Mononuclear cell (primary cell): ENCODE data around the gene COMMD2.

DNA sequence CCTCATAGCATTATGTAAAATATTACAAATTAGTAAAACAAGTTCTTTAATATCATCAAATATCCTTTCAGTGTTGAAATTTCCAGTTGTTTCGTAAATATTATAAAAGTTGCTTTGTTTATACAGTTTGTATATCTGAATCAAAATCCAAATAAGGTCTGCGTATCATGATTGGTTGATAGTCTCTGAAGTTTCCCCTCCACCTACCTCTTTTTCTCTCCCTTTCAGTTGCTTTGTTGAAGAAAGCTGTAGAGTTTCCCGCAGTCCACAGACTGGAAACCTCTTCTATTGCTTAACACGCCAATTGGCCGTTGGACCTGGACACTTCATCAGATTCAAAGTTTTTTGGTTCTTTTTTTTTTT lies 14.4 kb upstream of the TM4SF1 start:
- RRBS, result no CpG with 5 or more reads among the region's 5 CpGs

DNA sequence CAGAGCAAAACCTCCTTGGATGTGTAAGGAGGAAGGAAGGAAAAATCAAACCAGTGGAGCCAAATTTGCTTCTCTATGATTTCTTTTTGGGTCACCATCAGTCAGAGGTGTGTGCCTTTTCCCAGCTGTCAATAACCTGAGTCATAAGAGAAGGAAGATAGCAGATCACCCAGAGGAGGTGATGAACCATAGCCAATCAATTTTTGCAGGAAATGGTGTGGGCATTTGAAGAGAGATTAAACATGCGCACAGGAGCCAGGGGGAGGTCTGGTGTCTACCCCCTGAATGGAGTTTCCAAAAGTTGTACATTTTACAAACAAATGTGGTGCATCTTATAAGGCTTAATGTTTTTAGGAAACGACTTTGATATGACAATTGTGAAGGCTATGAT lies 27.2 kb upstream of the TM4SF1 start:
- RRBS, result no CpG with 5 or more reads among the region's 2 CpGs

- RRBS, result no CpG with 5 or more reads among the region's 14 CpGs
Measured at GRCh38 chr3:149475043-149476148, 899 bp downstream of the TM4SF4 start.

DNA sequence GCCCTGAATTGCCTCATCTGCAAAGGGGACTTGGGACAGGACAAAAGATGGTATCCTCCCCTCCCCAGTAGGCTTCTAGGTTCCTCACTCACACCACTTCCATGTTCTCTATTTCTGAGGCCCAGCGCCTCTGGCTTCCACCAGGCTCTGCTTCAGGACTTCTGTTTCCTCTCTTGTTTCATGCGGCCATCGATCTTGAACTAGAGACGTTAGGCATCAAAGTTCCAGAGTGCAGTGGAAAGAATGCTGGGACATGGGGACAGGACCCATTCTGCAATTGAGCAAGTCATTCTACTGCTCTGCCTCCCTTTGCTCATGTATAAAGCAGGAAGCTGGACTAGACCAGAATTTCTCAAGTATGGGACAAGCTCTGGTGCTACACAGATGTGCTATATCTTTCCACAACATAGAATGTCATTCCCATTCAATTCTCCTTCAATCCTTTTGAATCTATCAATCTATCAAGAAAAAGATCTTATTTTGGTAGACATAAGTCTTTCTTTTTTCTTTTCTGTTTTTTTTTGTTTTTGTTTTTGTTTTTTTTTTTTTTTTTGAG lies 1.9 kb downstream of the TM4SF4 start:
- RRBS, result no CpG with 5 or more reads among the region's 4 CpGs

DNA sequence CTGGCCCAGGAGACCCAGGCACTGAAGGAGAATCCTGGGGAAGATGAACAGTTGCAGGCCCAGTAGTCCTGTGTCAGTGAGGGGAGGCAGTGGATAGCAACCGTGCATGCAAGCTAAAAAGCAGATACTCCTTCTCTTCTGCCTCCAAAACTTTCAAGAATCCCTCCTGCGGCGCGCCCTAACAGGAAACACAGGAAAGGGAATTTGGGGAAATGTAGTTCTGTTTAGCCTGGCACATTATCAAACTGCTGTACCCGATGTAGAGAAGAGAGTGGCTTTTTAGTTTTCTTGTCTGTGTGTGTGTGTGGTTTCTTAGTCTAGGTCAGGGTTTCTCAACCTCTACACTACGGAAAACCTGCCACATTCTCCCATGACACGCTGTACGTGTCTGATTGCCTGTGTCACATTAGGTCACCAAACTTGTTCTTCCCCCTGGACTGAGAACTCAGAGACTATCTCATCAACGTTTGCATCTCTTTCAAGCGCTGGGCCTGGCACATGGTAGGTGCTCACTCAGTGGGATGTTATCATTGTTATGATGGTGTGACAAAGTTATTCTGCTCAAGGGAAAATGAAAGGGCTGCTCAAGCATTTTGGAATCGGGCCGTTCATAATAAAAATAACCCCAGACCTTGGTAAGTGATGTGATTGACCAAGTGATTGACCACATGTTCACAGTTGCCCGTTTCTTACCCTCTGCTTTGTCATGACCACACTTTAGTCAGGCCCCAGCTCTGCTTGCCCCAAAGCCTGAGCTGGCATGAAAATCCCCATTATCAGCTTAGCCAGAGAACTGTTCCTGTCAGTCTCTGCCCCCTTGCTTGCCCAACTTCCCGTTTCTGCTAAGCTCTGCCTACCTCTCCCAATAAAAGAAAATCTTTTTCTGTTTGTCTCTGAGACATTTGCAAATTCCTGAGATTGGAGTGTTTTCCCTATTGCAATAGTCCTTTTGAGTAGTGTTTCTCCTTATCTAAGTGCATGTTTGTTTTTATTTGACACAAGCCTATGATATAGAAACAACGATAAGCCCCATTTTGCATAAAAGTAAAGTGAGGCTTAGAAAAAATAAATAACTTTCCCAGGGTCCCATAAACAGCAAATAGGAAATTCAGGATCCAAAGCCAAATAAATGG lies 33.3 kb downstream of the TM4SF4 start:
- RRBS, result no CpG with 5 or more reads among the region's 15 CpGs

DNA sequence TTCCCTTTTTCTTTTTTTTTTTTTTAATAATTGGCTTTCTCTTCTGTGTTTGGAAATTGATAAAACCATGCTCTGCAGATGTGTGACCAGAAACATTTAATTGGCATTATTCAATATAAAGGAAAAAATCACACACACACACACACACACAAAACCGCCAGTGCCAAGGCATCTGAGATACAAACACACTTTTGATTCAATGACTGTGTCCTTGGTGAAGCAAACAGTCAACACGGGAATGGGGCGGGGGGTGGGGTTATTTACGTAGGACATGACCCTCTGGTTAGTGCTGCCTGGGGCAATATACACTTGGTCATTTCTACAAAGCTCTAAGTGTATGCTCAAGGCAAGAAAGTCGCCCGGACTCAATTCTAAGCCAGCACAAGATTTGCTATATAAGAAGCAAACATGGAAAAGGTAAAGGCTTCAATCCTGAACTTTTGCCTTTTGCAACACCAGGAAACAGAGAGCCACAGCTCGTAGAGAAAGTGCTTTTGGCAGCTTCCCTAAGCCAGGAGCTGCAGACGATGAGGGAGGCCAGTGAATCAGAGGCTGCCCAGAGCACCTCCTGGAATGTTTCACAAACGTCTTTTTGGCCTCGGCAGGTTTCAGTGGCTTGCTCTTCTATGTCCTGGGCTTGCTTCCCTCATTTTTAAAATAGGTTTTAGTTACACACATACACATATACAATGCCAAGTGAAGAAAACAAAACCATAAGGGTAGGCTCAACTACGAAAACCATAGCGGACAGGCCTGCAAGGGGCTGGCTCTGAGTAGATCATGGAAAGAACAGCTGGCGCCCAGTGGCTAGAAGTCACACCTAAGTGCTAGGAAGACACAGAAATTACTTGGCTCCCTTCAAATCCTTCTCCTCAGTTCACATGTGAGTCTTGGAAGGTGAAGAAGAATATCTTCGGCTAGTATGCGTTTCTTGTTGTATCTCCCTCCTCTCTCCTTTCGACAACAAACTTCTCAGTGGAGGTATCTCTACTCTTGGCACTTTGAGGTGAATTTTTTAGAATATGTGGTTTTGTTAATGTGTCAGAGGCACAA lies 73.6 kb downstream of the TM4SF4 start:
- RRBS, result no CpG with 5 or more reads among the region's 16 CpGs

DNA sequence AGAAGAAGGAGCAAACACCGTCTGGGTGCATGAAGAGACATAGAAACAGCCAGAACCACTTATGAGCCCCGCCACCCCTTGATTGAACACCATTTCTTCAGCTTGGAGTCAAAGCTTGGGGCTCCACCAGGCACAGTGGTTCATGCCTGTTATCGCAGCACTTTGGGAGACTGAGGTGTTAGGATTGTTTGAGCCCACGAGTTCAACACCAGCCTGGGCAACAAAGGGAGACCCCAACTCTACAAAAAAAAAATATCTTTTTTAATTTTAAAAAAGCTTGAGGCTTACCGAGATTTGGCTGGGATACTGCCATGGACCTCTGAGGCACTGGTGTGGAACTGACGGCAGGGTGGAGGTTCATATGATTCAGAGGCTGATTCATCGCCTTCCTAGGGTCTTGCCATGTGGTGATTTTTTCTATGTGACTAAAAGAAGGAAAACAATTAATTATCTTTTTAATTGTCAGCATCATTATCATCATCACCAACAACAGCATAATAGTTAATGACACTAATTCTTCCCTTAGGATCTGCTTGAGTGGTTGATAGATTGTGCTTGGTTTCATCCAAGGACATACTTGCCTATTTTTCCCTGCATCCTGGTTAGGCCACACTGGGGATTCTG lies 85.1 kb downstream of the WWTR1 start:
- RRBS, result no CpG with 5 or more reads among the region's 7 CpGs

- RRBS, result no CpG with 5 or more reads among the region's 7 CpGs
Measured at GRCh38 chr3:149589215-149589871, 68.5 kb downstream of the WWTR1 start.

DNA sequence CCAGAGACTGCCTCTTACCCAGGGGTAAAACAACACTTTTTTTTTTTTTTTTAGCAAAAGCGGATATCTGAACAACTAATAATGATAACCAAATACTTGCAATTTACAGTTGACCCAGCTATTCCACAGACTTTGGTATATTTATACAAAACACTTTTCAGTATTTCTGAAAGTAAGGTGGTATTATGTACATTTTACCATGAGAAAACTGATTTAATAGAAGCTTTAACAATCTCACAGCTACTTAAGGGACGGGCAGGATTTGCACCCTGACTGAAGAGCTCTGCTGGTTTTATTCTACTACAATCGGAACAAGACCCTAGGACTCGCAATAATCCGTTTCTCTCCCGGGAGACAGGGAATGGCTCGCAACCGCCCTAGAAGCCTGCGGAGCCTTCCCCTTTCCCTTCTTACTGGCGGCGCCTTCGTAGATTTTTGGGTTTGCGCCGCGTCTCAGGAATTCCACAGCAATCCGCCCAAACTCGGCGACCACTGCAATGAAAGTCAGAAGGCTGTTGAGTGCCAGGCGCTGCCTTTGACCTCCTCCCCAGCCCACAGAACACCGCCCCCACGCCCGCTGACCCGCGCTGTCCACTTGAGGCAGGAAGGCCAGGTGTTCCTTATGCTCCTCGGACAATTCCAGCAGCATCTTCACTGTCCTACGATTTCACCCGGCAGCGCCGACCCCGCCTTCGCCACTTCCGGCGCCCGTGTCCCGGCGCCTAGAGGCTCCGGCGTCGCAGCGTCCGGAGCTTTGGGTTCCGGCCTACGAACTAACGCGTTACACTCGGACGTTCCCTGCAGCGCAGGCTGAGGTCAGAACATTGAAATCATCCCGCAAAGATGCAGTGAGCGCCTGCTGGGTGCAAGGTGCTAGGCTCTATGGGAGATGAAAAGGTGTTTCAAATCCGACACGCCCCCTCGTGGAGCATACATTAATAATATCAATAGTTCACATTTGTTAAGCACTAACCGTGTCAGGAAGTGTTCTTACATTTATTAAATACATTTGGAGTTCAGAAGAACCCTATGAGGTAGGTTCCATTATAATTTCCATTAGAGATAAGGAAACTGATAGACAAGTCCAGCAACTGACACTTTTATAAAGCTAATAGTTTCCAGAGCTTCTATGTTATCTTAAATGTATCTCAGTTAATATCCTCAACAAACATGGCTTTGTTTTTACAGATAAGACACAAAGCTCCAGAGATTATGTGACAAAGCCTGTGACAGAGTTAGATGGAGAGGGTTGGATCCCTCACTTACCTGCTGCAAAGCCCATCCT lies at the start of gene COMMD2:
COMMD2 (minus strand) TSS at position 694 of the 1,285 bp plus-strand sequence.
- RRBS, result no CpG with 5 or more reads among the region's 54 CpGs

DNA sequence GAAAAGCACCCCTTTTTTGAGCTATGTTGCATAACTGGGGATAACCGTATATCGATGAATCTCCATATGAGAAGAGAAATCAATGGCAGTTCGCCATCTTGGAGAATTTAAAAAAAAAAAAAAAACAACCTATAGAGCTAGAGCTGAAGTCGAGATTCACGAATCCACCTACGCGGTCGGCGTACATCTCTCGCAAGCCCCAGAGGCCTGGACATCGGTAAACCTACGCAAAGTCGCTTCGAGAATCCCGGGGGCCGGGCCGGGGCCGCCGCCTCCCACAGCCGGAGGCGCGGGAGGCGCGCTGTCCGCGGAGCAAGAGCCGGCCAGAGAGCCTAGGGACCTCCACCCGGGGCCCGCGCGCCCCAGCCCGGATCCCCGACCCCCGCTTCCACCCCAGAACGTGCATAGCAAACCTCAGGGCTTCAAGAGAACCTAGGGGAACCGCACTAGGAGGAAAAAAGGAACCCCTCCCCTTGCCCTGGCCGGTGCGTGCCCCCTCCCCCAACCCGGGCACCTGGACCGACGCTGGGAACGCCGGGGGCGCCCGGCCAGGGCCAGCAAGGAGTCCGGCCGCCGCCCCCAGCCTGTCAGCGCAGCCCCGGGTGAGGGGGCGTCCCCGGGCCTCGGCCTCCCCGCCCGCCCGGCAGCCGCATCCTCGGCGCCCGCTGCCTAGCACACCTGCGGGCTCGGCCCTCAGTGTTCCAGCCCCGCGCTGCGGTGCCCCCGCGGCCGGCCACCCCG lies 584 bp downstream of the PFN2 start:
- RRBS, result 1% methylated on average over 24 of the region's 69 CpGs

GRCh38 chr3:150369855-150370716 lies 38.0 kb upstream of the TSC22D2 start:
- RRBS, result no CpG with 5 or more reads among the region's 6 CpGs

- RRBS, result no CpG with 5 or more reads among the region's 2 CpGs
Measured at GRCh38 chr3:150372540-150373159, 35.4 kb upstream of the TSC22D2 start.

DNA sequence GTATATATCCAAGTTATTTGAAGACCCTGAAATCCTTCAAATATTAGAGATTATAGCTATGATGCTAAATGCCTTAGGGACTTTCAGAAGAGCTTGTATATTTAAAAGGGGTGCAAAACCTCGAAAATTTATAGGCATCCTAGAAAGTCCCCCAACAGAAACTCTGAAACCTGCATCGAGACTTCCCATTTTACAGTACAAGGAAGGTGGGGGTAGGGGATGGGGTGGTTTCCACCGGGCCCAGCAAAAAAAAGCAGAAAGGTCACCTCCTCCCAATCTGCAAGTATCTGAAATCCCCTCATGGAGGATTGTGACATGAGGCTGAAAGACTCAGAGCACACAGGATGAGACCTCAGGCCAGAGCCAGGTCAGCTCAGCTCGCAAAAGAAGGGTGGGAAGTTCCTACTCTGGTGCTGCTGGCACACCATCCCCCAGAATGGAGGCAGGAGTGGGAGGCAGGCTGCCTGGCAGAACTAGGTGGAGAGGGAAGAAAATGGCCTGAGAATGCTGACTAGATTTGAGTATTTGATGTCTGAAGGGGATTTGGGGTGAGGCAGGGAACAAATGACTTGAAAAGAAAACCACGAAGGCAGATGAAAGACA lies 22.7 kb upstream of the TSC22D2 start:
- RRBS, result no CpG with 5 or more reads among the region's 5 CpGs

DNA sequence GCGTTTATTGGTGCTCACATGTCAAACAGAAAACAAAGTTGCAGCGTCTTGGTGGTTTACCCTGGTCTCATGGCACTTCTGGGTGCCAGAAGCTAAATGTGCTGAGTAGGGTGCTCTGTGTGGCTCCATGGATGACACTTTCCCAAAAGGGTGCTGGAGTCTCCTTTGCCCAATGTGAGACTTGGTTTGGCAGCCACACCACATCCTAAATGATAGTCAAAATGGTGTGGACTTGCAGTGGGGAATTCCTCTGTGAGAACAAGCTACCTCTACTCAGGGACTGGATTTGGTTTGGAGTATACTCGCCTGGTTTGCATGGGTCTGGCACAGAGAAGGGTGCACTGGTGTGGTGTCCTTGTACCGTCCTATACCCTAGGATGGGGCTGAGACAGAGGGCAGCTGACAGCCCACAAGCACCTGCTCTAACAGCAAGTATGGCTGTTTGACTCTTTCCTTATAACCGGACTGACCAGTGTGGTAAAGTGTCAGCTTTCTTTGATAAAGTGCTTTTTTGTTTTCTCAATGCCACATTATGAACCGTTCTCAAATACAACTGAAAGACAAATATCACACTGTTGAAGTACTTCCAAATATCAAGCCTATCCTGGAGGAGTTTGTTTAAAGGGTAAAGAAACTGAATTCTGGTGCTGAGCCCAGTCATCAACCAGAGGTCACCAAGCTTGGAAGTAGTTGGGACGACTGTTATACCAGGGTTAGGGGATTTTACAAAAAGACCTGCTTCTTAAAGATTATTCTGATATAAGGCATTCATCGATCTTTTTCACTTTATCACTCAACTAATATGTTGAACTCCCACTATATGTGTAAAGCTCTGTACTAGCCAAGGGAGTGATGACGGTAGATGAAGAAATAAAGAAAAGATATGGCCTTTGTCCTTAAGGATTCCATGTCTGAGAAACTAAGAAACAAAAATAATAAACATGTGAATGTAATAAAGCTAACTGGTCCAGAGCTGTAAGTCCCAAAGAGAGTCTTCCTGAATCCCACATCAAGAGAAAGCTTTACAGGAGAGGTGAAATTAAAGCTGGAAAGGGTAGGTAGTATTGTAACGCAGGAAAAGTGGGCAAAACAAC lies 7.3 kb downstream of the SERP1 start:
- RRBS, result no CpG with 5 or more reads among the region's 10 CpGs

DNA sequence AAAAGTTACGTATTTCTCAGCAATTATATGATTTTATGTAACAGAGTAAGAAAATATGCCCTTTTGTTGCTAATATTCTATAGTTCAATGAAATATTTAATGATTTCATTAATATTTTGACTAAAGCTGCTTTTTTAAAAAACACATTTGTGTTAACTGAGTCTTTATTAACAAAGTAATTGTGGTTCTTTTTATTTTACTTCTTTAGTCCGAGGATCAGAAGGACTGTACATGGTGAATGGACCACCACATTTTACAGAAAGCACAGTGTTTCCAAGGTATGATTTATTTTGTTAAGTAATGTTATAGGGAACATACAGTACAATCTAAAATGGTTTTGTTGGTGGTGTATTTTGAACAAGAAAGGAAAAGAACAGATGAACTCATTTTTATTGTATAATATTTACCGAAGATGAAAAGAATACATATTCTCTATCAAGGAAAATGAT lies 5.6 kb downstream of the EIF2A start:
- RRBS, result no CpG with 5 or more reads among the region's 3 CpGs

GRCh38 chr3:151281772-151282236 lies 3.5 kb upstream of the P2RY14 start:
- RRBS, result no CpG with 5 or more reads among the region's 8 CpGs

GRCh38 chr3:151445289-151446005 lies 15.4 kb downstream of the IGSF10 start:
- RRBS, result no CpG with 5 or more reads among the region's 5 CpGs

GRCh38 chr3:151860008-151860501 lies 13.4 kb upstream of the SUCNR1 start:
- RRBS, result no CpG with 5 or more reads among the region's 2 CpGs

DNA sequence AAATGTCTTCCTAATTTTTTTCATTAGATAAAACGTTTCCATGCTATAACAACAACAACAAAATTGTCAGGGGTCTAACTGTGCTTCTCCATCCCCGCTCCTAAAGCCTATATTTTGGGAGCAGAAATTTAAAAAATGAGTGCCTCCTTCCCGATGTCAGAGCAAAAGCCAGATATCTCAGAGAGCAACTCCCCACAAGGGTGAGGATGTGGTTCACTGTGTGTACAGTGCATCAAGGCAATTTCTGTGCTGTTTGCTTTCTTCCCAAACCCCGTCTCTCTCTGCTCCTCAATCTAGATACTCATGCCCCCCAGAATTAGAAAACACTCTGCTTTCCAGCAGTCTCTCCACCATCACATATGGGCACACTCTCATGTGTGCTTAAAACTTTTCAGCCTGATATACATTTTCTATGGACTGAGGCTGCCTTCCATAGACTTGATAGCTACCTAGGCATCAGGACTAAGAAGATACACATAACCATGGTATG lies 76.7 kb upstream of the MBNL1 start:
- RRBS, result no CpG with 5 or more reads among the region's 4 CpGs